Left lobe of liver (tissue), 1 donor: ENCODE data around the genes HSD17B13, DMP1 and MEPE.

GRCh38 chr4:85864450-85864671 is 389.4 kb downstream of the ARHGAP24 start:
- PRO-cap, result no peak

DNA sequence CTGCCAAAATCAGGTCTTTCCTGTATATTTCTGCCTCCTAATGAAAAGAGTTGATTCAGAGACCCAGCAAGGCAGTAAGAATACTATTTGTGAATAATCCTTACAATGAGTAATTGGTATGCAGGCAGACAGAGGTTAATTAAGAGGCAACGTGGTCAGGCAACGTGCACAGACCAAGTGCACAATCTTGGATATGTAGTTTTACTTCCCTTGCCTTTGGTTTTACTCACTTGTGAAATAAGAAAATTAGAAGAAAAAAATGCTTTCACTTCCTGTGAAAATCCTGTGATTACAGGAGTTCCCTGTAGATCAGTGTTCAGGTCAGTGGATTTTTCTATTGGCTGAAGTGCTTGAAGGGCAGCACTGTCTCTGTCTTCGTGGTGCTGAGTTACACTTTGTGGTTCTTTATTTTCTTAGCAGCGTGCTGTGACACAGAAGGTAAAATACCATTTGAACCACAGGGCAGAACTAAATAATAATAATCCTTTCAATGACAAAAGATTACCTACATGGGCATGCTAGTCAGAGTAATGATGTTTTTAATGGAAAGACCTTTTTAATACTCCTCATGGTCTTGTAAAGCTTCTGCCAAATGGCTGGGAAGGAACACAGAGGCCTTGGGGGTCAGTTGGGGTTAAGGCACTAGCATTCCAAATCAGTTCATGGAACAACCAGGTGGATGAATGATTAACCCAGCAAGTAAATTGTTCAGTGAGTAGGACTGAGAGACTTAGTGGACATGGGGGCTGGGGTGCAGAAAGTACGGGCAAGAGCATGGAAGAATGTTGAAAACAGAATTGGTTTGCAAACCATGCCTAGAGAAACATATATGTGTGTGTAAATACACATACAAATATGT is 430.8 kb downstream of the MAPK10 start:
- PRO-cap, result unidirectional peak, plus-strand start at position 733 of the sequence

DNA sequence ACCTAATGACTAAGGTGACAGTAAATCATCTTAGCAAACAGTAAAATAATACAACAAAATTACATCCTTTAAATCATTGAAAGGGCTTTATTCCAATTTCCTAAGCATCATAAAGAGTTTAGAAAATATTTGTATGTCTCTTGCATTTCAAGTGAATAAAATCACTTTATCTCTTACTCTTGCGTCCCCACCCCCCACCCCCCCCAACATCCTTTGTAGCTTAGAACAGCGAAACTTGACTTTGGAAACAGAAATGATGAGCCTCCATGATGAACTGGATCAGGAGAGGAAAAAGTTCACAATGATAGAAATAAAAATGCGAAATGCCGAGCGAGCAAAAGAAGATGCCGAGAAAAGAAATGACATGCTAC is 359.6 kb downstream of the MAPK10 start:
- PRO-cap, result no peak

- PRO-cap, result no peak
Observed at GRCh38 chr4:86302154-86302644, 57.7 kb downstream of the MAPK10 start.

DNA sequence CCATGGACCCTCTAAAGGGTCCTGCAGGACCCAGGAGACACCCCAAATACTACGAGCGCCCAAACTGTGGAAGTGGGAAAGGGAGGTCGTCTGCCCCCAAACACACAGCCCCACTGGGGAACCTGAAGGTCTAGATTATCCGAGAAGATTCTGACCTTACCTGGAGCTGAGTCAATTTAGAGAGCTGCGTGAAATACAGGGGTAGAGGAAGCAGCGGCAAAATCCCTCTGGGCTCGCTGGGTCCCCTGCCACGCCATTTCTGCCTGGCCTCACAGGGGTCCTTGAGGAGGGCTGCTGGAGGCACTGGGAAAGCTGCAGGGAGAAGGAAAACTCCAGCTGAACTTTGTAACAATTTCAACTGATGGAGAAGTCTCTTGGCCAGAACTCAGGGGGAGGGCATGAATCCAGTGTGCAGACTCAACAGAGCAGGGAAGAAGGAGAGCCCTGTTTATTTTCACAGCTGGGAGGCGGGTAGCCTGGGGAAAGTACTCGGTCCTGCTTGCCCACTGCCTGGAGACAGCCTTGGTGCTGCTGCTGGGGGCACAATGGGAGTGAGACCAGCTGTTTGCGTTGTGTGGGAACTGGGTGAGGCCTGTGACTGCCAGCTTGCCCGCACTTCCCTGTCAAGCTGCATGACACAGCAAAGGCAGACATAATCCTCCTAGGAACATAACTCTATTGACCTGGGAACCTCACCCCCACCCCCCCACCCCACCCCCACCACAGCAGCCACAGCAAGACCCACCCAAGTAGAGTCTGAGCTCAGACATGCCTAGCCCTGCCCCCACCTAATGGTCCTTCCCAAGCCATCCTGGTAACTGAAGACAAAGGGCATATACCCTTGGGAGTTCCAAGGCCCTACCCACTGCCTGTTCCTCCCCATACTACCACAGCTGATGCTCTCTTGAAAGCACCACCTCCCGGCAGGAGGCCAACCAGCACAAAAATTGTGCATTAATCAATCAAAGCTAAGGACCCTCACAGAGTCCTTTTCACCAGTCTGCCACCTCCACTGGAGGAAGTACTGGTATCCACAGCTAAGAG is 93.3 kb upstream of the MAPK10 start:
- PRO-cap, result no peak

GRCh38 chr4:86891556-86892289 is 499 bp downstream of the C4orf36 start:
- PRO-cap, result bidirectional peak, plus-strand start at chr4:86891884, minus-strand start at chr4:86891885

DNA sequence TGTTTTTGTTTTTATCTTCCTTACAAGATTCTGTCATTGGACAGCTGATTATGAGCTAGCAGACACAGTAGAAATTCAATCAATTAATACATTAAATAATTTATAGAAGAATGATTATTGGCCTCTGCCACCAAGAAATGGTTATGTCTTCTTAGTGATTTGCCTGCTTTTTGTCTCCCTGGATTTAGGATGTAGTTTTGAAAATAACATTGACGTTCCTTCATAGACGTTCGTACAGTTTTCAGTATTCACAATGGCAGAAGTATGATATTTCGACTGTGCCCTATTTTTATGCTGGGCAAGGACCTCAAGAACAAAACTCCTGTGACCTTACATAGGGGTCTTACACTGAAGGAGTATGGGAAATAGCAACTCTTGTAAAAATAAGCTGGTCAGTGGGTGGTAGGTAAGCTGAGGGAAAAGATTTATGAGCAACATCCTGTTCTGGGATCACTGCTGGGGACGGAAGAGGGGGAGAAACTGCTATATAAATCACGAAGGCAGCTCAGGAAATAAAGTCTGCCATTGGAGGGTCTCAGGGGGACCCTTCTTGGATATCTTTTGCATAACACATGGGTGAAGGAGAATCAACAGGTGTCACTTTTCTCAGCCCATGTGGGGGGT is 33.5 kb downstream of the AFF1 start:
- PRO-cap, result no peak

- PRO-cap, result no peak
Observed at GRCh38 chr4:87005603-87006500, 71.0 kb downstream of the AFF1 start.

- PRO-cap, result no peak
Observed at GRCh38 chr4:87011623-87012118, 76.9 kb downstream of the AFF1 start.

DNA sequence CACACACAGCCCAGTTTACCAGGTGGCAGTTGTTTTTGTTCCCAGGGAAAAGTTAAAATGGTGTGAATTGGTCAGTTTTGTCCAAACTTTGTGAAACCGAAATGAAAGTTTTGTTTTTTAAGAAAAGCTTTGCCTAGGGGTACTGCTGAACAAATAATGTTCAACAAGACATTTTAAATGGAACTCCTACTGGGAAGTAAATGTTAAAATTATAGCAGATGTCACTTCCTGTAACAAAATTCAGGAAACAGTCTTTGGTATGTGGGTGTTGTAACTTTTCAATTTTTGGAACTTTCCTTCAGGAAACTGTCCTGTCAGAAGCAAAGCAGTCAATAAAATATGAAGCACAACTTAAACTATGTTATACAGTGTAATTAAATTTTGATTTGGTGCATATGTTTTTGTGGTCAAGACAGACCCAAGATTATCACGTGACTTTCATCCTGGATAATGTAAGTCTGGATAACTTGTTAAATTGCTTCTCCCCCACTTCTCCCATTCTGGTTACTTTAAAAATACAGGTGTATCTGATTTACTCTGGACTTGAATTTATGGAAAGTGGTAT is 79.6 kb downstream of the AFF1 start:
- PRO-cap, result no peak

- PRO-cap, result no peak
Observed at GRCh38 chr4:87022911-87023985, 88.4 kb downstream of the AFF1 start.

- PRO-cap, result no peak
Observed at GRCh38 chr4:87079046-87079721, 141.2 kb downstream of the KLHL8 start.

DNA sequence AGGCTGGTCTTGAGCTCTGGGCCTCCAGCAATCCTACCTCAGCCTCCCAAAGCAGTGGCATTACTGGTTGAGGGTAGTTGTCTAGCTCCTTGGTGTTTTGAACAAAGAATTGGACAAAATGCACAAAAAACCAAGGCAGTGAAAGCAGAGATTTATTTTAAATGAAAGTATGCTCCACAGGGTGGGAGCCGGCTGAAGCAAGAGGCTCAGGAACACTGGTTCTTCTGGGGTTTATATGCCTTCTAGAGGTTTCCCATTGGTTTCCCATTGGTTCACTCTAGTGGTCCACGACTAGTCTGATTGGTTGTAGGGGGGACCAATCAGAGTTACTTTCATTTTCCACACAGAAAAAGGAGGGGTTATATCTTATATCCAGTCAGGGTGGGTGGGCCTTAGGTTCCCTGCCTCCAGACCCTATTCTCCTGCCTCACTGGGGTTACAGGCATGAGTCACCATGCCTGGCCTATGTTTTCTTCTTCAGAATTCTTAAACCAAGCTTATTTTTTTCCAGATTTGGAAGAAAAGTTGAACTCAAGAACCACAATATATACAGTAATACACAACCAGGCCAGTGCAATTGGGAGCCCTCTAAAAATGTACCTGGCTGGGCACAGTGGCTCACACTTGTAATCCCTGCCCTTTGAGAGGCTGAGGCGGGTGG is 101.6 kb downstream of the KLHL8 start:
- PRO-cap, result unidirectional peak, plus-strand start at position 374 of the sequence

DNA sequence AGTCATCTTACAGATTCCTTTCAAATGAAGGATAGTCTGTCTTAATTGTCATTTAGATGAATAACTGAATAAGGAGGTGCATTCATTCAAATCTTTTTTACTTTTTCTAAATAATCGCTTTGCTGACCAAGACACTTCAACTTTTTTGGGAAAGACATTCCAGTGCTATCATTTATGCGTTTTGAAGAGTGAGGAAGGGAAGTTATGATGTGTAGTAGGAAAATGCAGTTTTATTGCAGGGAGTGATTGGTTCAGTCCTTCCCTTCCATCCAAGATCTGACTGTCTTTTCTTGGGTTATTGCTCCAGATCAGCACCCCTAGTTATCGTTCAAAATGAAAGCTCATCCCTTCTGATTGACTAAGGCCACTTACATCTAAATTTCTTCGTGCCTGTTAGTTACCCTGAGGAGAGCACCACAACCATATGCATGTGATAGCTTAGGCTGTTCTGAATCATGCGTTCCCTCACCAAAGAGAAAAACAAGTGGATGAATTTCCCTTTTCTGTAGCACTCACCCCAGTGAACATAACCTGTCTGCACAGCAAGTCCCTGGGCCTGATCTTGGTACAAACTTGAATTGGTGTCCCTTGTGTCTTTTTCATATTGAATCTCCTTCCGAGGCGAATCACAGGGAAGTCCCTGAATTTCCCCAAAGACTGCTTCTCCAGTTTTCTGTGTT is 100.6 kb downstream of the KLHL8 start:
- PRO-cap, result no peak

GRCh38 chr4:87322515-87323292 is at the start of gene HSD17B13:
TSS of gene HSD17B13 (minus strand) at chr4:87322882.
- PRO-cap, result unidirectional peak, minus-strand start at chr4:87322878

DNA sequence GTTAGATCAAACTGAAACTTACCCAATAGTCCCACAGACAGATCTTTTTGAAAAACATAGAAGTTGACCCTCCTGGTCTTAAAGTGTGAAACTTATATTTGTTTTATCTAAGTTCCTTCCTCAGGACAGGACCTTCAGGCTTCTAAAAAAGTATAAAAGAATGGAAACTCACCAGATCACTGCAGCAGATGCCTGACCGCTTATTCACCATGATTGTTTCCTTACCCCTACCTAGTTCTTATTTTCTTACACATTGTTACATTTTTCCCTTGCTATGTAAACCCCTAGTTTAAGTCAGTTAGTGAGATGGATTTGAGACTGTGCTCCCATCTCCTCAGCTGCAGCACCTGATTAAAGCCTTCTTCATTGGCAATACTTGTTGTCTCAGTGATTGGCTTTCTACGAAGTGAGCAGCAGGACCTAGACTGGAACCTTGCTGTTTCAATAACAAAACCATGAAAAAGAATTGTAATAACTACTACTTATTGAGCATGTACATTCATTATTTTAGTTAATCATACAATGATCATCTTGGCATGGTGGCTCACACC is 4.7 kb downstream of the SPARCL1 start:
- PRO-cap, result no peak

DNA sequence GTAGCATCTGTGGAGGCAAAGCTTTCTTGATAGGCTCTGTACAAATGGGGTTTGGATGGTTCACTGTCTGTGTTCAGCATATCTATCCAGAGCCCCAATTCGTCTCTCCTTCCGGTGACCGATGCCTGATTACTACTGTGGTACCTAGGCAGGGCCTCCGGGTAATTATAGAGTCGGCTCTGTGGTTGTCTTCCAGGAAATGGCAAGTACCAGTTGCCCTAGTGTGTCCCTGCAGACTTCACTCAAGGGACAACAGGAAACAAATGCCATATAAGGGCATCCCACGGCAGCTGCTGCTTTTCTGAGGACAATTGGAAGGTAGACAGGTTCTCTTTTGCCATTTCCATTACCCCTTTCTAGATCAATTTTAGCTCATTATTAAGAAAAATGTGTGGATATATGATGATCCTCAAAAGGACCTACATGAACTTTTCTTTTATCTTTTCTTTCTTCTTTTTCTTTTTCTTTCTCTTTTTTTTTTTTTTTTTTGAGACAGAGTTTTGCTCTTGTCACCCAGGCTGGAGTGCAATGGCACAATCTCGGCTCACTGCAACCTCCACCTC is 30.4 kb upstream of the SPARCL1 start:
- PRO-cap, result no peak

- PRO-cap, result no peak
Observed at GRCh38 chr4:87649887-87650494, at the start of gene DMP1. TSS of gene DMP1 (plus strand) at chr4:87650280.

DNA sequence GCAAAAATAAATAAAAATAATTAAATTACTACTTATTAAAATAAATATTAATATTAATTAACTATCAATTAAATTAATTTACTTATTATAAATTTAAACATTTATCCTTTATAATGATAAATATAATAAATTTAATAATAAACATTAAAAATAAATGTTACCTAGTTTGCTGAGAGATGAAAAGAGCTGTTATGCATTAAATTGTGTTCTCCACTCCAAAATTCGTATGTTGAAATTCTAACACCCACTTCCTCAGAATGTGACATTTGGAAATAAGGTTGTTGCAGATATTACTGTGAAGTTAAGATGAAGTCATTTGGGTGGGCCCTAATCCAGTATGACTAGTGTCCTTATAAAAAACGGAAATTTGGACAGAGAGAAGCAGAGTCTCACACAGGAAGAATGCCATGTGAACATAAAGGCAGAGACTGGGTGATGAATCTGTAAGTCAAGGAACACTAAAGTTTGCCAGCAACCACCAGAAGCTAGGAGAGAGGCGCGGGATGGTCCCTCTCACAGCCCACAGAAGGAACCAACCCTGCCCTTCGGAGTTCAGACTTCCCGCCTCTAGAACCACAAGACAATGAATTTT is 67.1 kb upstream of the IBSP start:
- PRO-cap, result no peak

GRCh38 chr4:87832622-87833136 is at the start of gene MEPE:
TSS of gene MEPE (plus strand) at chr4:87832969.
- PRO-cap, result no peak